ENCODE results near the gene PRDM16.

- PRO-cap, 4 experiments = no peak in any of the 4 experiments
- RAMPAGE, long total RNA, 2 experiments = no peak in any of the 2 experiments
Measured at GRCh38 chr1:2550459-2550792, 5.7 kb upstream of the TNFRSF14 start.

DNA sequence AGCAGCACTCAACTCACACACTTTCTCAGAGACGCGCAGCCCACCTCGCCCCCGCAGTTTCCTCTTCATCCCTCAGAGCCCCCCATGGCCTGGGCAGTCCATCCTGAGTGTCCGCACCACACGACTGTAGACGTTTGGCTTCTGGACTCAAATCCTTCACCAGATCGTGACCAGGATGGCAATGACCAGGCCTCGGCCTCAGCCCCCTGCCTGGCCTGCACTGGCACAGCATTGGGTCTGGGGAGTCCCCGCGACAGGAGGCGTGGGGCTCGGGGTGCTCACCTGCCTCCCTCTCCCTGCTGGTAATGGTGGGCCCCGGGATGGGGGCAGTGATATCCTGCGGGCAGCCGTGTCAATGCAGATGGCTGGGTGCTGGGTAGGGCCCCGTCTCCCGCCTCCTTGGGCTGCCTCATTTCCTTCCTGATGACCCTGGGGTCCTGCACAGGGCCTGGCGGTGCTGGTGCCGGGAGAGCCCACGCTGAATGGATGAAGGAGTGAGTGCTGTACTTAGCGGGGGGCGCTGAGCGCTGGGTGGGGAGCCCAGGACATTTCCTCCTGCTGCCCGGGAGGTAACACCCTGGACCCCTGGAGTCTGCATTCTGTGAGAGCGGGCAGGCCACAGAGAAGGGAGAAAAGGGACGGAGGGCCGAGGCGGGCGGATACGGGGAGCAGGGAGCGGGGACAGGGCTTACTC lies 2.2 kb upstream of the TNFRSF14 start:
- PRO-cap, 4 experiments = no peak in any of the 4 experiments
- RAMPAGE, long total RNA, 2 experiments = no peak in any of the 2 experiments

GRCh38 chr1:2570301-2570872 lies 14.2 kb downstream of the TNFRSF14 start:
- PRO-cap, 4 experiments = no peak in any of the 4 experiments
- RAMPAGE, long total RNA, 2 experiments = no peak in any of the 2 experiments

- PRO-cap, 4 experiments = peak in 1 of 4 experiments; most common plus-strand start chr1:2840269 (in 1)
- RAMPAGE, long total RNA, 2 experiments = no peak in any of the 2 experiments
Measured at GRCh38 chr1:2840085-2840397, 38.5 kb upstream of the TTC34 start.

GRCh38 chr1:3067319-3067901 lies 1.6 kb upstream of the PRDM16 start:
- PRO-cap, 4 experiments = no peak in any of the 4 experiments
- RAMPAGE, long total RNA, 2 experiments = no peak in any of the 2 experiments

GRCh38 chr1:3068219-3069320 lies at the start of gene PRDM16:
Gene PRDM16, plus strand, starts transcription at chr1:3069203.
- PRO-cap, 4 experiments = peak in 1 of 4 experiments; most common plus-strand start chr1:3068380 (in 1)
- RAMPAGE, long total RNA, 2 experiments = no peak in any of the 2 experiments

DNA sequence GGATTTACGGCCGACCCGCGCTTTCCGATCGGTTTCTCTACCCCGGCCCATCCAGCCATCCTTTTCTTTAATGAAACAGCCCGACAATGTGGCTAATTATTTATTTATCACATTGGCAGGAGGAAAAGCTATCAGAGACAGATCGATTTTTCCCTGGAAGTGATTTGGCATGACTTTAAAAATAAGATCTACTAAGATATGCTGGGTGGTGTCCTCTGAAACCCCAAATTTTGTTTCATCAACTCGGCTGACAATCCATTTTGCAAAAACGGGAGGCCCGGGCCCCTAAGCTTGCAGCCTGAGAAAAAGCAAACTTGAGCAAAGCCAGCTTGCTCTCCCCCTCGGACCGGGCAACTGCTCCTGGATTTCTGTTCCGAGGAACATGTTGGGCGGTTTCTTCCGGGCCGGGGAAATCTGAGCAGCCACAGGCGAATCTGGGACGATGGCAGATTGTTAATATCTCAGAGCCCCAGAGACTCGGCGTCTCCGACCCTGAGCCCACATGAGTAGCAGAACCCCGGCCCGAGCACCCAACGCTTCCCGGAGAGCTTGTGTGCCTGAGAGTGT lies 11.4 kb downstream of the PRDM16 start:
- PRO-cap, 4 experiments = no peak in any of the 4 experiments
- RAMPAGE, long total RNA, 2 experiments = no peak in any of the 2 experiments

DNA sequence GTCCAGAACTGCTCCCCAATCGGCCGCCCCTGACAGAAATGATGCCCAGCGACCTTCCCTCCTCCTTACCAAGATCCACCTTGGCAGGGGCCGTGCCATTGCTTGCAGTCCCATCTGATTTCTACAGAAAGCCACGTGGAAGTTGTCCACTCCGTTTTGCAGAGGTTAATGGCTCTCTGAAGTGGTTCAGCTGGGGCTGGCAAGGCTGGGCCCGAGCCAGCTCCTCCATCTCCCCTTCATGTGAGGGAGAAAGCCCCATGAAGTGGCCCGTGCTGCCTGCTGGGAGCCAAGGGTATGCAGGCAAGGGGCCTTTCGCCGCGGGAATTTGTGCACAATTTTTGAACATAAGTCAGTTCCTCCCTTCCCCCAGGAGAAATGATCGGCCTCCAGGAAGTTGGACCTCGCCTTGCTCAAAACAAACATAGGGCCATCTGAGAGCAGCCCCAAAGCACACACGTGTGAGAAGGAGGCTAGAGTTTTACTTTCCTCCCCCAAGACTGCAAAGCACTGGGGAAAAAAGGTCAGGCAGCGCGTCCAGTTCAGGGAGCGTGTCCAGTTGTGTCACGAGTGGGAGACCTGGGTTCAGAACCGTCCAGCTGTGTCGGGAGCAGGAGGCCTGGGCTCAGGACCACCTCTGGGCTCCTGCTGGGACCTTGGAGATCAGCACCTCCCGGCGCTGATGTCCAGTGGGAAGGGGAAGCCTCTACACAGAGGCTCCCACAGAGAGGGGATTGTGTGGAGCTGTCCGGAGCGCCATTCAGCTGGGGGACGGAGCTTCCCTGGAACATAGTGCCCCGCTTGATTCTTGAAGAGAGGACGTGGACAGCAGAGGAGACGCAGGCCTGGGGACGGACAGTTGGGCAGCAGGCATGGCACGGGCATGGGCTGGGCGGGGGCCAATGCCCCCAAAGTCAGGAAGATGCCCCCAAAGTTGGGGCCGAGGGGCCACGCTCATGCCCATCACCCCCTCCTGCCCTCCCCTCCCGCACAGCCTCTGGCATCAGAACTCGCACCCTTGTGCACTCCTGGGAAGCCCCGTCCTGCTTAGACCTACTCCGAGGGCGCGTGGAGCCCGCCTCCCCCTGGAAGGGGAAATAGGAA lies 64.9 kb downstream of the PRDM16 start:
- PRO-cap, 4 experiments = no peak in any of the 4 experiments
- RAMPAGE, long total RNA, 2 experiments = no peak in any of the 2 experiments

GRCh38 chr1:3156784-3157479 lies 87.9 kb downstream of the PRDM16 start:
- PRO-cap, 4 experiments = no peak in any of the 4 experiments
- RAMPAGE, long total RNA, 2 experiments = no peak in any of the 2 experiments

- PRO-cap, 4 experiments = peak in 1 of 4 experiments; most common plus-strand start chr1:3171395 (in 1); most common minus-strand start chr1:3171390 (in 1)
- RAMPAGE, long total RNA, 2 experiments = no peak in any of the 2 experiments
Measured at GRCh38 chr1:3170940-3171689, 102.1 kb downstream of the PRDM16 start.

DNA sequence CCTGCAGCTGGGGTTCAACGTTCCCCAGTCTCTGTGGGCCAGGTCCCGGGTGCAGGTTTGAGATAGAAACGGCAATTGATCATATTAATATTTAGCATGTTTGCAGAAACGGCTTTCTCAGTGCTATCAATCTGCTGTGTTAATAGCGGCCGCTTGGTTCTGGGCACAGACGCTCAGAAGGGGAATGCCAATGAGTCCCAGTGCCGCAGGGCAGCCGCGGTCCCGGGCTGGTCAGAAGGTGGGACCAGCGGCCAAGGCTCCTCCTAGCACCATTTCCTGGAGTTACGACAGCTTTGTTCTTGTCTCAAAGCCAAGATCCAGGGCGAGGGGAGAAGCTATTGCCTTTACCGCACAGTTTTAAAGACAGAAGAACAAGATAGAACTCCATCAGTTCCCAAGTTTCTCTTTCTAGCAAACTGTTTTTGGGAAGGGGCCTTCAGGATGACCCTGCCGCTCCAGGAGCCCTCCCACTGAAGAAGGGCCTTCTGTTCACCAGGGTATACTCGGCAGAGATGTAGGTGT lies 105.9 kb downstream of the PRDM16 start:
- PRO-cap, 4 experiments = no peak in any of the 4 experiments
- RAMPAGE, long total RNA, 2 experiments = no peak in any of the 2 experiments

- PRO-cap, 4 experiments = no peak in any of the 4 experiments
- RAMPAGE, long total RNA, 2 experiments = no peak in any of the 2 experiments
Measured at GRCh38 chr1:3458148-3458842, 3.8 kb downstream of the ARHGEF16 start.

- PRO-cap, 4 experiments = no peak in any of the 4 experiments
- RAMPAGE, long total RNA, 2 experiments = no peak in any of the 2 experiments
Measured at GRCh38 chr1:3471276-3472385, 17.2 kb downstream of the ARHGEF16 start.

- PRO-cap, 4 experiments = no peak in any of the 4 experiments
- RAMPAGE, long total RNA, 2 experiments = no peak in any of the 2 experiments
Measured at GRCh38 chr1:3477947-3478719, 23.7 kb downstream of the ARHGEF16 start.

DNA sequence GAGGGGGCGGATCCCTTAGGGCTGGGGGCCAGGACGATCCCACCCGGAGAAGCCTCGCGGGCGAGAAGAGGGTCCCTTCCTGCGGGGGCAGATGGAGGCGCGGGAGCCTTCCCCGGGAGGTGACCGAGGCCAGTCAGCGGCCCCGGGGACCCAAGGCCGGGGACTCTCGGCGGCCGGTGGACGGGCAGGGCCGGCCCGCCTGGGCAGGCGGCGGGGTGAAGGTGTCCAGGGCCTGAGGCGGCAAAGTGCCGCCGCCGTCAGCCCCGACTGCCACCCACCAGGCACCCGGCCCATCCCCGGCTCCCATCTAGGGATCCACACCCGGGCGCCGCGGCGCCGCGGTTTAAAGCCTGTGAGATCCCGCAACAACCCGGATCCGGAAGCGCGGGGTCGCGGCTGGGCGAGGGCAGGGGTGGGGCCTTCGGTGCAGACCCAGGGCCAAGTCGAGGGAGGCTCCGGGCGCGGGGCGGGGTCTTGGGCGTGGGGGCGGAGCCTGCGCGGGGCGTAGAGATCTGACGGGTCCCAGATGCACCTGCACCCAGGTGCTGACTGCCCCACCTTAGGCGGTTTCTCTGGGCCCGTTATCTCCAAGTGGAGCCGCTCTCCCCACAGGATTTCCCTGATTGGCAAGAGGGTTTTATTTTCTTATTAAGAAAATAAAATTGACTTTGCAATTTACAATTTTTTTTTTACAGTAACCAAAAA lies 5.1 kb upstream of the CCDC27 start:
- PRO-cap, 4 experiments = peak in 4 of 4 experiments; most common plus-strand start position 472 of the sequence (in 1); most common minus-strand start position 372 of the sequence (in 3)
- RAMPAGE, long total RNA, 2 experiments = no peak in any of the 2 experiments

- PRO-cap, 4 experiments = no peak in any of the 4 experiments
- RAMPAGE, long total RNA, 2 experiments = no peak in any of the 2 experiments
Measured at GRCh38 chr1:3771346-3771940, 1.1 kb upstream of the SMIM1 start.

DNA sequence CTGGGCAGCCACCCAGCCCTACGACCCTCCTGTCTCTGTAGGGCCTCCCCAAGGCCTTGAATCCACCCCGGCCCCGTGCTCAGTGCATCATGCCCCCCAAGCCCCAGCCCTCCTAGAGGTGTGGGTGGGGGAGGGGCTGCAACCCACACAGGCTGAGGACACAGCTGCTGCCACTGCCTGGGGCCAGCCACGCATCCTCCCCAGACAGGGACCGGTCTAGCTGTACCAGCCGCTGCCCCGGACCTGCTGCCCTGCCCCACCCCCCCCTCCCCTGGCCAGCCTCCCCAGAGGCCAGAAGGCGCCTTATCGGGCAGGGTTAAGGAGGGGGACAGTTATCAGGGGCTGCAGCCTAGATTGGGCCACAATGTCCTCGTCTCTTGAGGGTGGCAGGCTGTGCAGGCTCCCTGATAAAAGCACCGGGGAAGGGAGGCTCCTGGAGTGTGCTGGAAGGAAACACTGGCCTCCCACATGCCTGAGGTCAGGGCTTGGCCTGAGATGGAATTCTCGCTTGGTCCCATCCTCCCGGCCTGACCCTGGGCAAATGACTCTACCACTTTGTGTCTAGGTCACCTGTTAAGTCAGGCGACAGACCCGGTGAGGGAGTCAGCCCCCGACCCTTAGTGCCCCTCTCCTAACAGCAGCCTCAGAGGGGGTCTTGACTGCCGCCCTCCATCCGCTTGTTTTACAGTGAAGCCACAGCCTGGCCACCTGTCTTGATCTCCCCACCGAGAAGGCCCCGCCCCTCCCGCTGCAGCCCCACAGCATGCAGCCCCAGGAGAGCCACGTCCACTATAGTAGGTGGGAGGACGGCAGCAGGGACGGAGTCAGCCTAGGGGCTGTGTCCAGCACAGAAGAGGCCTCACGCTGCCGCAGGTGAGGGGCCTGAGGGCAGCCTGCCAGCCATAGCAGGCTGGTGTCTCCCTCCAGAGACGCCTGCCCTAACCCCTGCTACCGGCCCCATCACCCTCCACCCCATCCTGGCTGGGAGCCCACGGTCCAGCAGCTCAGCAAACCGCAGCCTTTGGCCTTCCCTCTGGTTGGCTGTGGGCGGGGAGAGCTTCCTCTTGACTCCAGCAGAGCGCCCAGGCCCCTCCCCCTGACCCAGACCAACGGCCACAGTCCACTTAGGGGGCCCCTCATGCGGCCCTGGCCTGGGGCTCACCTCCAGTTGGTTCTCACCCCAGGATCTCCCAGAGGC lies 2.5 kb downstream of the SMIM1 start:
- PRO-cap, 4 experiments = peak in 4 of 4 experiments; most common minus-strand start position 1,039 of the sequence (in 4)
- RAMPAGE, long total RNA, 2 experiments = no peak in any of the 2 experiments

GRCh38 chr1:3783909-3784951 lies 11.7 kb downstream of the SMIM1 start:
- PRO-cap, 4 experiments = no peak in any of the 4 experiments
- RAMPAGE, long total RNA, 2 experiments = no peak in any of the 2 experiments

GRCh38 chr1:3784956-3786003 lies 11.0 kb downstream of the LRRC47 start:
- PRO-cap, 4 experiments = no peak in any of the 4 experiments
- RAMPAGE, long total RNA, 2 experiments = no peak in any of the 2 experiments

- PRO-cap, 4 experiments = no peak in any of the 4 experiments
- RAMPAGE, long total RNA, 2 experiments = no peak in any of the 2 experiments
Measured at GRCh38 chr1:3809941-3810646, 13.8 kb upstream of the LRRC47 start.